IMR-90 (cell line): ENCODE data around the genes TRIP4 and RBPMS2.

DNA sequence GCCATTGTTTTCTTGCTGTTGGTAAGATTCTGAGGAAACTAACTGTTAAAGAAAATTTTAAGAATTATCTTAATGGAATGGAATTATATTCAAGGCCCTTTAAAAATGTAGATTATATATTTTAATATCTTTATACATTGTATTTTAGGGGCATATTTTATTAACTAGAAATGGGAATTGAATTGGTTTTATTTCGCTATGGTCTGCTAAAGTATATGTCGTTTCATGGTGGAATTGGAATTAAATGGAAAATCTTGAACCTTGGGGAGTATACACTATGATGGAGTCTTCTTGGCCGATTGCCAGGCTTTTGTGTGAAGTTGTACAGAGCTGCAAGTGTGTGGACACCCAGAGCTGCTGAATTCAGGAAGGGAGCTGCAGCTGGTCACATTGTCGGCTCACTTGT is 35.0 kb downstream of the USP3 start:
- RRBS, result no CpG with 5 or more reads among the region's 4 CpGs
CAGE:
- cytosol, long polyA plus RNA, result no peak
- long polyA plus RNA, result no peak
- nucleus, long polyA plus RNA, result no peak

DNA sequence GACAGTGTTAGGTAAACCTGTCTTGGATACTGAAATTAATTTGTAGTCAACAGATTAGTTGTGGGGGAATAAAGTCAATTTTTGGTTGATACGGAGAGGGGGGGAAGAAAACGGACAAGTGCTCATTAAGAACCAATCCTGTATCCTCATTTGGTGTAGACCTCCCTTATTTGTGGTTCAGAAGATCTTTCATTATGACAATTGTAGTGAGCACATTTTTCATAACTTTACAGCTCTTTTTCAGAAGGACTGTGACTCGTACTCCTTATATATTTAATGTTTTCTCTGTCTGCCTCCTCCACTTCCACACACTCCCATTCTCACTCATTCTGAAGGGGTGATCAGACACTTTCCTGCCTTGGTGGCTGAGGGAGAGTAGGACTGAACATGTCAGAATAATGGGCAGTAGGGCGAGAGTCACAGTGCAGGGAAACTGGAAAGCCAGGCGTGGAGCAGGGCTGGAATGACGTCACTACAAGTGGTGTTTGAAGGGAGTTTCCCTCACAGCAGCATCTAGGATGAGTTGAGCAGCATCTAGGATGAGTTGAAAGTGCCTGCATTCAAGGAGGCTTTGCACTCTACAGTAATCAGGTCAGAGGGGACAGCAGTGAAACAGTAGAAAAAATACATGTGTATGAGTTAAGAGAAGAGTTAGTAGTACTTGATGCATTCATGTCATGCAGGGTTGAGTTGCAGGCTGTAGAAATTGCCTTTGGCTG is 36.4 kb upstream of the FBXL22 start:
- RRBS, result no CpG with 5 or more reads among the region's 6 CpGs
CAGE:
- cytosol, long polyA plus RNA, result no peak
- long polyA plus RNA, result no peak
- nucleus, long polyA plus RNA, result no peak

DNA sequence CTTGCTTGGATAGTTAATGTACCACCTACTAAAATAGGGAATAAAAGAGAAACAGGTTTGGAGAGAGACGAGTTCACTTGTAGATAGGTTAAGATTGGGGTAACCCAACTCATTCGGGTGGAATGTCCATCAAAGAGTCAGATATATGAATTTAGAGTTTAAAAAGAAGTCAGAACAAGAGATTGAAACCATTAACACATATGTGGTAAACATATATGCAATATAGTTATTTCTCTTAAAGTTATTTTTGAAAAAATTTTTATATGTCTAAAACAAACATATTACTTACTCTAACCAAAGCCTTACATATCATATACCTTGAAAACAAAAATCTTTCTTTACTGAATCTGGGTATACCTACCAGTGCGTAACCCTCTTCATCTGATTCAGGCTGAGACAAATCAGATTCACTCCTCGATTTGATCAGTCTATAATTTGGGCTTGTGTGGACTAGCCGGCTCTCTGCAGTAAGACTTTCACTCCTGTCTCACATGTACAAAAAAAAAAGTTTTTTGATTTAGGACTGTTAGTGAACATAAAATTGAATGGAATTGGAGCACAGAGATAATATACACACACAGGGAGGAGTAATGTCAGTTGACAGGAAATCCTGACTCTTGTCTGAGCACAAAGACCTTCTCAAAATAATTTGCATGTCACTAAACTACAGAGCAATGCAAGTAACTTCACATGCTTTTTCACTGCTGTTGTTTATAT is 115.4 kb downstream of the FBXL22 start:
- RRBS, result no CpG with 5 or more reads among the region's 5 CpGs
CAGE:
- cytosol, long polyA plus RNA, result no peak
- long polyA plus RNA, result no peak
- nucleus, long polyA plus RNA, result no peak

- RRBS, result no CpG with 5 or more reads among the region's 9 CpGs
CAGE:
- cytosol, long polyA plus RNA, result no peak
- long polyA plus RNA, result no peak
- nucleus, long polyA plus RNA, result no peak
Observed at GRCh38 chr15:63715731-63716566, 117.8 kb downstream of the HERC1 start.

DNA sequence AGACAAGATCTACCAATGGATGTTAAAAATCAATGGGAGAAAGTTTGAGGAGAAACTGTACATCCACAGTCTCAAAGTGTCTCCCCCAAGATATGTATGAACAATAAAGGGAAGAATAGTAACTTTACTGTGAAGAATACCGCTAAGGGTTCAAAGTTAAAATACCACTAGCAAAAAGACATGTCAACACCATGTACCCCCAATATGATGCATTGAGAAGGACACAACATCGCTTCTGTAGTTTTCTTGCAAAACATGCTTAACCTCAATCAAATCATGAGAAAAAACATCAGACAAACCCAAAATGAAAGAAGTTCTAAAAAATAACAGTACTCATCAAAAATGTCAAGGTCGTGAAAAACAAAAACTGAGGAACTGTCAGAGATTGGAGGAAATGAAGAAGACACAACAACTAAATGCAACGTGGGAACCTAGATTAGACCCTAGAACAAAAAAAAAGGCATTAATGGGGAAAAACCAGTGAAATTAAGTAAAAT is 3.6 kb downstream of the HERC1 start:
- RRBS, result no CpG with 5 or more reads among the region's 4 CpGs
CAGE:
- cytosol, long polyA plus RNA, result no peak
- long polyA plus RNA, result no peak
- nucleus, long polyA plus RNA, result no peak

GRCh38 chr15:63909755-63910231 is 76.0 kb upstream of the HERC1 start:
- RRBS, result no CpG with 5 or more reads among the region's 7 CpGs
CAGE:
- cytosol, long polyA plus RNA, result no peak
- long polyA plus RNA, result no peak
- nucleus, long polyA plus RNA, result no peak

- RRBS, result no CpG with 5 or more reads among the region's 1 CpG
CAGE:
- cytosol, long polyA plus RNA, result no peak
- long polyA plus RNA, result no peak
- nucleus, long polyA plus RNA, result no peak
Observed at GRCh38 chr15:63969874-63970604, 76.2 kb downstream of the DAPK2 start.

- RRBS, result no CpG with 5 or more reads among the region's 6 CpGs
CAGE:
- cytosol, long polyA plus RNA, result no peak
- long polyA plus RNA, result no peak
- nucleus, long polyA plus RNA, result no peak
Observed at GRCh38 chr15:64089495-64090074, 4.1 kb downstream of the CIAO2A start.

GRCh38 chr15:64151857-64152901 is 648 bp downstream of the SNX22 start:
- RRBS, result 7% methylated on average over 17 of the region's 86 CpGs
CAGE:
- cytosol, long polyA plus RNA, result no peak
- long polyA plus RNA, result no peak
- nucleus, long polyA plus RNA, result no peak

GRCh38 chr15:64163952-64164325 is 1.1 kb upstream of the PPIB start:
- RRBS, result no CpG with 5 or more reads among the region's 7 CpGs
CAGE:
- cytosol, long polyA plus RNA, result no peak
- long polyA plus RNA, result no peak
- nucleus, long polyA plus RNA, result no peak

GRCh38 chr15:64387354-64388418 is at the start of gene TRIP4:
Gene TRIP4 (plus strand): TSS chr15:64387836.
- RRBS, result 8% methylated on average over 3 of the region's 52 CpGs
CAGE:
- cytosol, long polyA plus RNA, result start-site peak on the plus strand at chr15:64387763-64387863, 447 and 1,910 reads in 2 replicates
- long polyA plus RNA, result start-site peak on the plus strand at chr15:64387763-64387888, 2,462 and 1,448 reads in 2 replicates
- nucleus, long polyA plus RNA, result start-site peak on the plus strand at chr15:64387771-64387859, 1,721 and 2,560 reads in 2 replicates

DNA sequence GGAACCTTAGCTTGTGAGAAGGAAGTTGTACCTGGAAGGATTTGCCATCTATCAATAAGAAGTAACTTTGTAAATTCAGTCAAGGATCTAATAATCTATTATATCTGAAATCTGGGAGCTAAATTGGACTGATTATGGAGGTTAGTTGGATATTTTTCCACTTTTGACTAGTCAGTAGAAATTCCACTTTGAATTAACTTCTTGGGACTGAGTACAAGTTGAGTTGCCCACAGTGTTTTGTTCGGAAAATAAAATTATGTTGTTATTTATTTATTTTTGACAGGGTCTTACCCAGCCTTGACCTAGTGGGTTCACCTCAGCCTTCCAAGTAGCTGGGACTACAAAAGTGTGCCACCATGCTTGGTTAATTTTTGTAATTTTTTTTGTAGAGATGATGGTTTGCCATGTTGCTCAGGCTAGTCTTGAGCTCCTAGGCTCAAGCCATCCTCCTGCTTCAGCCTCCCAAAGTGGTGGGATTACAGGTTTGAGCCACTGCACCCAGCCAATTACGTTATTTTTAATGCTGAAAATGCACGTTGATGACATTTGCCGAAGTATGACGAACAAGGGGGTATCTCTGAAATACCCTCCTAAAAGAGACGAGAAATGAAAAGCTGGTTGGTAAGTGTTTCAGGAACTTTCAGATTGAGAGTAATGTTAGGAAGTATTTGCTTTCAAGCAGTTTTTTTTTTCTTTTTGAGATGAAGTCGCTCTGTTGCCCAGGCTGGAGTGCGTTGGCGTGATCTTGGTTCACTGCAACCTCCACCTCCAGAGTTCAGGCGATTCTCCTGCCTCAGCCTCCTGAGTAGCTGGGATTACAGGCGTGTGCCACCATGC is 9.7 kb downstream of the ZNF609 start:
- RRBS, result no CpG with 5 or more reads among the region's 11 CpGs
CAGE:
- cytosol, long polyA plus RNA, result no peak
- long polyA plus RNA, result no peak
- nucleus, long polyA plus RNA, result no peak

DNA sequence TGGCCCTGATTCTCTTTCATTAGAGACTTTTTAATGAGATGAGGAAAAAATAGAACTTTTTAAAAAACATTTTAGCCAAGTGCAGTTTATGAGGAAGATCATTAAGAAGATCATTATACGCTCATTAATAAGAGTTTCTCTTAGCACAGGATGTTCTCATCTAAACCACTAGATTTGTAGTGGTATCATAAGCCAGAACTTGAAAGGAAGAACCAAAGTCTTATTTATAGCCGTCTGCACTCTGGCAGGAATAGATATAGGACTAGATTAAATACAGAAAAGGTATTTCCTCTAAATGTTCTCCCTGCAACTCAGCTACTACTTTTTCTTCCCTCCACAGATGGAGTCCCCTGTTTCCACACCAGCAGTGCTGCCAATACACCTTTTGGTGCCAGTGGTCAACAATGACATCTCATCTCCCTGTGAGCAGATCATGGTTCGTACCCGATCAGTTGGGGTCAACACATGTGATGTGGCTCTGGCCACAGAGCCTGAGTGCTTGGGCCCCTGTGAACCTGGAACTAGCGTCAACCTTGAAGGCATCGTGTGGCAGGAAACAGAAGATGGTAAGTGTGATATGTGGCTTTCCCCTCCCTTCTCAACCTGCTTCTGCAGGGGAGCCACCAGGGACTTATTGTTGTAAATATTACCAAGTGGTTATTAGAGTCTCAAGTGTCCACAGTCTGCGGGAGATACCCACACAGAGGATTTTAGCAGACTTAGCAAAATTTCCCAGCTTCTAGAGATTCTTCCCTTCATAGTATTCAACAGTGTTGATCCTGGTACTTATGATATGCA is 152.7 kb downstream of the RBPMS2 start:
- RRBS, result no CpG with 5 or more reads among the region's 7 CpGs
CAGE:
- cytosol, long polyA plus RNA, result no peak
- long polyA plus RNA, result no peak
- nucleus, long polyA plus RNA, result no peak

DNA sequence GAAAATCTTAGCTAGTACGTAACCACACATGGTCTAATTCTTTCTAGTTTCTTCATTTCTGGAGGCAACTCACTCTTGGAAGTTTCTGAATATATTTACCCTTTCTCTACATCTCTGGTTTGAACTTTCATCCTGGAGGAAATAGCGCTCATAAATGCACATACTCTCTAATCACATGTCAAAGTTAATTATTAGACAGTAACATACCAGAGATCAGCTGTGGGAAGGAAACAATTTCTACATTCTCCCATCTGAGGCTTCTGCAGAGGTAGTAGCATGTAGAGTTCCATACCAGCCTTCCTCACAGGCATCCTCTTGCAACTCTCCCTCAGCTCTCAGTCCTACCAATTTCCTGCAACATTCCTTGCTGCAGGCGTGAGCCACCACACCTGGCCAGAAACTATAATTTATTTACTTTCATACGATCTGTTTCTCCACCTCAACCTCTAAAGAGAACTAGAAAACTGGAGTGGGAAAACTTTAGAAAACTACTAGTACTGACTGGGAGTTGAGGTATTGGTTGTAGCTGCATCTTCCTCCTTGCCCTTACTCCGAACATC is 132.4 kb downstream of the RBPMS2 start:
- RRBS, result no CpG with 5 or more reads among the region's 5 CpGs
CAGE:
- cytosol, long polyA plus RNA, result no peak
- long polyA plus RNA, result no peak
- nucleus, long polyA plus RNA, result no peak

DNA sequence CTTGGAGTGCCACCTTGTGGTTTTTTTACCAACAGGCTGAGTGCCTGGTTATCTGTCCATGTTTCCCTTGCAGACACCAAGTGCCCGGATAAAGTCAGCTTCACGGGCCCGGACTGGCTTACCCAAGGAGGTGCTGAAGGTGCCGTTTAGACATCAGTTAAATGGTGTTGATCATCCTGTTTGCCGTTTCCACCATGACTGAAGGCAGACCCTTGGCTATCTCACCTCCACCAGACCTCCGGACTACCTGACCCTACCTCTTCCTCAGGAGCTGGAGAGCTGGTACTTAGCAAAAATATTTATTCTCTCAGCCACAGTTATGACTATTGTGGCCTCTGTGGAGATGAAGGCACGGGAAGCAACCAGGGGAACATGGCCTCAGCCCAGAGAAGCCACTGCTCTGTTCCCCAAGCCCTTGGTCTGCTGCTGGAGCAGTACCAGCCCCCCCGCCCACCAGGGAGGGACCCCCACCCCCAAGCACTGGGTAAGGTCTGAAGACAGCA is 93.7 kb downstream of the RBPMS2 start:
- RRBS, result no CpG with 5 or more reads among the region's 8 CpGs
CAGE:
- cytosol, long polyA plus RNA, result no peak
- long polyA plus RNA, result no peak
- nucleus, long polyA plus RNA, result no peak

DNA sequence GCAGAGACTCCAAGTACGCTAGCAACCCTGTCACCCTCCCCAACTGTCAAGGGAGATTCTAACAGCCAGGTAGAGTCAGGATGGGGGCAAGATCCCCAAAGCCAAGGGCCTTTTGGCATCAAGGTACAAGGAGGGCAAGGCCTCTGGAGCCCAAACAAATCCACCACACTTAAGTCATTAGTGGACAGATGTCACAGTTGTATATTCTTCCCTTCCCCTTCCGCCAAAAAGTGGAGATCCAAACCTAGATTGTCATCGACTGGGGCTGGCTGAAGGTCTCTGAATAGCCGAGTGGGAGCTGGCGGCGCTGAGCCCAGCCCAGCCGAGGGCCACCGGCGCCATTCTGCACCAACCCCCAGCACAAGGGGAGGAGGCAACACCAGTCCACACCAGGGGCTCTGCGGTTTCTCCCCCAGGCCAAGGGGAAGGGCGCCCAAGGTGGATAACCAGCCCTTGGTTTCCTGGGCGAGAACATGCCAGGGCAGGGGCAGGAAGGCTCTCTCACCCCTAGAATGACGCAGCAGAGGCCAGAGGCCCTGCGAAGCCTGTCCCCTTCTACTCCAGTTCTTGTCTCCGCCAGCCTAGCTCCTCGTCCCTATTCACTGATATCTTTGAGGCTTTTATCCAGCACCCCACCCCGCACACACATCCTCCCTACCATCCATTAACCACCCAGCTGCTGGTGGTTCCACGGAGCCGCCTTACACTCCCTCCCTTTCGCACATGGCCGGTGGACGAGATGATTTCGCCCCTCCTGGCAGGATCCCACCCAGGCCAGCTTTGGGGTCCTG is 1.4 kb downstream of the RBPMS2 start:
- RRBS, result no CpG with 5 or more reads among the region's 23 CpGs
CAGE:
- cytosol, long polyA plus RNA, result no peak
- long polyA plus RNA, result no peak
- nucleus, long polyA plus RNA, result no peak

DNA sequence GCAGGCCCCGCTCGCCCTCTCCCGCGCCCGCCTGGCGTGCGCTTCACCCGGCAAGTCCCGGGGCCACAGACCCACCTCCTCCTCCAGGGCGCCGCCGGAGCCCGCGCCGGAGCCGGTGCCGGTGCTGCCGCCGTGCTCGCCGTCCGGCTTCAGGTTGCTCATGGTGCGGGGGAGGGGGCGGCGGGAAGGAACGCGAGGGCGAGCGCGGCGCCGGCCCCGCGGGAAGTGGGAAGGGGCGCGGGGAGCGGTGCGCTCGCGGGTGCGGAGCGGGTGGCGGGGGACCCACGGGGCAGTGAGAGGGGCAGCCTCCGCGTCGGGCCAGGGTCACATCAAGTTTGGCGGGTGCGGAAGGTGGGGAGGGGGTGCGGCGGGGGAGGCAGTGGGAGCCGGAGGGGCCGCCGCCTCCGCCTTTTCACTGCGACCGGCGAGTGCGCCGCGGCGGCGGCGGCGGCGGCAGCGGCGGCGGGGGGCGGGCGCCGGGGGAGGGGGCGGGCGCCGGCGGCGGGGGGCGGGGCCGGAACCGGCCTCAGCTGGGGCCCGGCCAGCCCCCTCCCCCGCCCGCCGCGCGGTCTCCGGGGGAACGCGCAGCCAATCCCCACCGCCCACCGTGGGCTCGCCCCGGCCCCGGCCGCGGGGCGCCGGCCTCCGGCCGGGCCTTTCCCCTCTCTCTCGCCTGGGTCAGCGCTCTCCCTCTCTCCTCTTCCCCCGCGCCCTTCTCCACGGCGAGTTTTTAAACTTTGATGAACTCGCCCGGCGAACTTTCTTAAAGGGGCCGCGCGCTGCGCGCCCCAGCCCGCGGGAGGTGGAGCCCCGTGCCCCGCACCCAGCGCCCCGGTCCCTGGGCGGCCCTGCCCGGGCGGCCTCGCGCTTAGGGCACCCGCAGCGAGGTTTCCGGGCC is at the start of gene RBPMS2:
TSS of gene RBPMS2 (minus strand) at position 432 of the 898 bp plus-strand sequence.
- RRBS, result 4% methylated on average over 71 of the region's 128 CpGs
CAGE:
- cytosol, long polyA plus RNA, result no peak
- long polyA plus RNA, result no peak
- nucleus, long polyA plus RNA, result no peak

DNA sequence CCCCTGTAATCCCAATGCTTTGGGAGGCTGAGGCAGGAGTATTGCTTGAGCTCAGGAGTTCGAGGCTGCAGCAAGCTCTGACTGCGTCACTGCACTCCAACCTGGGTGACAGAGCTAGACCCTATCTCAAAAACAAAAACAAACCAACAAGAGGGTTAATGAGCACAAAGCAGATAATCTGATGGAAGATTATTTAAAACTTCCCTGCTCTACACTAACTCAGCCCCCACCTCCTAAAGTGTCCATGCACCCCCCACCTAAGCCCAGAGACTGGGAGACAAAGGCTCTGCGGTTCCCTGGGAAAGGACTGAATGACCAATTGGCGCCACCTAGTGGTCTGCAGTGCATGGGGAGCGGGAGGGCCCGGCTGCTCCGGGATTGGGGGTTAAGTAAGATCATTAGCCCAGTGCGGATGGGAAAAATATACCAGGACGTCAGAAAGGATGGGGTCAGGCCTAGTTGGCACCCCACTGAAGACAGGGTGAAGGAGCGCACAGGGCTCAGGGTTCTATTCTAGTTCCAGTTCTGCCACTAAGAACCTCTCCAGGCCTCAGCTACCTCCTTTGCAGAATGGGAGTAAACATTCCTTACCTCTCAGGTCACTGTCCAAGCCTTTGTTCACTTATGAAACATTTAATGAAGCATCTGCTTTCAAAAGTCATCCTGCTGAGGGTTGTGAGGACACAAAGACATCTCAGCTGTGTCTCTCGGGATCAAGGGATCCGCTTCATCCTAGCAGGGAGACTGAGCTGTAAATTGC is 15.5 kb downstream of the PIF1 start:
- RRBS, result no CpG with 5 or more reads among the region's 12 CpGs
CAGE:
- cytosol, long polyA plus RNA, result no peak
- long polyA plus RNA, result no peak
- nucleus, long polyA plus RNA, result no peak

DNA sequence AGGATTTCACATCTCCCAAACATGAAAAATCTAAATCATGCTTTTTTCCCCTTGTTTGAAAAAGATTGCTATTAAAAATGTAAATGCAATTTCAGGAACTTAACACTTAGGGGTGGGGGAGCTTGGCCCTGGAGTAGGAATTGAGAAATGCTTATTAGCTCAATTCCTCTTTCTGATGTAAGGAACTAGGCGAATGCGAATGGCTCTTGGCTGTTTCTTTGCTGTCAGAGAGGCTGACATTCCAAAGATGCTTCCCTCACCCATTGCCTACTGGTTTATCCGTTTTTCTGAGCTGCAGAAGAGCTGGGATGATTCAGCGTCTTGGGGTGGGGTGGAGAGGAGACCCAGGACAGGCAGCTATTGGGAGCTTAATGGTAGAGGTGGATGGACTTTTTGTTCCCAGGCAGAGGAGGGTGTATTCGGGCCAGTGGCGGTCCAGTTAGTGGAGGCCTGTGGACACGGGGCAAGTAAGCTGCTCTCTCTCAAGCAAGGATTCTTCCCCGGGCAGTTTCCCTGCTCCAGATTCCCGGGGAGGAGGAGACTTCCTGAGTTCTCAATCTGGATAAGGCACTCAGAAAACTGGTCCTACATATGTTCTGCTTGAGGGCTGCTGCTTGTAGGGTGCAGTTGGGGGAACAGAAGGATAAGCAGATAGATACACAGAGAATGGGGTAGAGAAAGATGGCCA is 9.8 kb downstream of the PLEKHO2 start:
- RRBS, result no CpG with 5 or more reads among the region's 9 CpGs
CAGE:
- cytosol, long polyA plus RNA, result no peak
- long polyA plus RNA, result no peak
- nucleus, long polyA plus RNA, result no peak

DNA sequence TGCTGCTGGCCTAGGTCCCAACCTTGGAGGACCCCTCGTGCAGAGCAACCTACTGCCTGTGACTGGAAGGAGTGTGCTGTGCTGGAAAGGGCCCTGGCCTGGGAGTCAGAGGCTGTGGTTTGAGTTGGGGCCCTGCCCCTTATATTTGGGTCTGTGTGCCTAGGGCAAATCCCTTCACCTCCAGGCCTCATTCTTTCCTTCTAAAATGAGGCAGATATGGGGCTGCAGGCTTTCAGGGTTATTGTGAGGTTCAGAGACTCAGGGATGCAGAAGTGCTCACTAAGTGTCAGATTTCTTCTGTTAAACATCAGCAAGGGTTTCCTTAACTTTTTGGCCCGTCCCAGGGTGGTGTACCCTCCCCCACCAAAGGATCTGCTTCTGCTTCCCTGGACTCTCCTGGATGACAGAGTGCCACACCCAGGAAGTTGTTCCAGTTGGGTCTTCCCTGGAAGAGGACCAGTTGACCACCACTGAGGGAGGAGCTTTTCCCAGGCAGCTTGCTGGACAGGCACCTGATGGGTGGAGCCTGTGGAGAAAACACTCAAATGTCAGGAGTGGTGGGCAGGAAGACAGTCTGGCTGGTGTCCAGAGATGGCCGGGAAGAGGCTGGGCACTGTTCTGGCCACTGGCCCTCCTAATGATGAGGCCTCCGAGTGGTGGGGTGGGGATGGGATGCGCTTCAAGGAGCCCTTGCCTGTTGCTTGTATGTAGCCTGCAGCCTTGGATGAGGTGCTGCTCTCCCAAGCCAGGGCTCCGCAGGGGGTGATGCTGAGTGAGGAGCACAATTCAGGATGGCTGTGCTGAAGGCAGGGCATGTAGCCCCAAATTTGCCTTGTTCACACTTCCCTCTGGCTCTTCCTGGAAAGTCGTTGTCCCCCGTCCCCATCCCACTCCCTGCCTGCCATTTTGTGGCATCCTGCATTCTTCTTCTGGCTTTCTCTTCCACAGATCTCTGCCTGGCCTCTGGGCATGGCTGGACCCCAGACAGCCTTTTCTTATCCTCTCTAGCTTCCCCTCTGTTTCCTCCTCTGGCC is 12.2 kb downstream of the PLEKHO2 start:
- RRBS, result no CpG with 5 or more reads among the region's 8 CpGs
CAGE:
- cytosol, long polyA plus RNA, result no peak
- long polyA plus RNA, result no peak
- nucleus, long polyA plus RNA, result no peak